Endometrial microvascular endothelial cells (primary cell): ENCODE data around the genes ARF6 and TRIM9.

GRCh38 chr14:49892793-49893185 is at the start of gene ARF6:
Gene ARF6 (plus strand): TSS chr14:49893082.
- RAMPAGE, long total RNA, result start-site peak on the plus strand at chr14:49893093-49893112, 102 and 180 reads in 2 replicates

DNA sequence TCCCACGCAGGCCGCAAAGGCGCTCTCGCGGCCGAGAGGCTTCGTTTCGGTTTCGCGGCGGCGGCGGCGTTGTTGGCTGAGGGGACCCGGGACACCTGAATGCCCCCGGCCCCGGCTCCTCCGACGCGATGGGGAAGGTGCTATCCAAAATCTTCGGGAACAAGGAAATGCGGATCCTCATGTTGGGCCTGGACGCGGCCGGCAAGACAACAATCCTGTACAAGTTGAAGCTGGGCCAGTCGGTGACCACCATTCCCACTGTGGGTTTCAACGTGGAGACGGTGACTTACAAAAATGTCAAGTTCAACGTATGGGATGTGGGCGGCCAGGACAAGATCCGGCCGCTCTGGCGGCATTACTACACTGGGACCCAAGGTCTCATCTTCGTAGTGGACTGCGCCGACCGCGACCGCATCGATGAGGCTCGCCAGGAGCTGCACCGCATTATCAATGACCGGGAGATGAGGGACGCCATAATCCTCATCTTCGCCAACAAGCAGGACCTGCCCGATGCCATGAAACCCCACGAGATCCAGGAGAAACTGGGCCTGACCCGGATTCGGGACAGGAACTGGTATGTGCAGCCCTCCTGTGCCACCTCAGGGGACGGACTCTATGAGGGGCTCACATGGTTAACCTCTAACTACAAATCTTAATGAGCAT is 858 bp downstream of the ARF6 start:
- RAMPAGE, long total RNA, result no peak

GRCh38 chr14:49971924-49972773 is 79.3 kb downstream of the ARF6 start:
- RAMPAGE, long total RNA, result no peak

GRCh38 chr14:50000086-50000855 is 107.4 kb downstream of the ARF6 start:
- RAMPAGE, long total RNA, result no peak

- RAMPAGE, long total RNA, result no peak
Measured at GRCh38 chr14:50038441-50039507, 77.6 kb downstream of the VCPKMT start.

GRCh38 chr14:50040361-50040964 is 75.9 kb downstream of the VCPKMT start:
- RAMPAGE, long total RNA, result no peak

- RAMPAGE, long total RNA, result no peak
Measured at GRCh38 chr14:50060526-50061386, 55.6 kb downstream of the VCPKMT start.

DNA sequence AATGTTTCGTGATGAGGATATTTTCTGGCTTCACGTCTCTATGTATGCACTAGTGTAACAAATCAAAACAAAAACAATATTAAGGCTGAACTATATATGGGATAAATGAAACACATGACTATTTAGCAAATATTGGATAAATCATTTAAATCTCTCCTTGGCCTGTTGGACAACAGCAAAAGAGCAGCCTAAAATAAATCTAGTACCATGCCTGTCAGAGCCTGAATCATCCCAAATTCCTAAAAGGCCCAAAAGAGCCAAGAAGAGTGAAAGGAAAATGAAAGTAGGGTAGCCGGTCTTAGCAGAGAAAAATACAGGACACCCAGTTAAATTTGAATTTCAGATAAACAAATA is 30.0 kb downstream of the DMAC2L start:
- RAMPAGE, long total RNA, result no peak

DNA sequence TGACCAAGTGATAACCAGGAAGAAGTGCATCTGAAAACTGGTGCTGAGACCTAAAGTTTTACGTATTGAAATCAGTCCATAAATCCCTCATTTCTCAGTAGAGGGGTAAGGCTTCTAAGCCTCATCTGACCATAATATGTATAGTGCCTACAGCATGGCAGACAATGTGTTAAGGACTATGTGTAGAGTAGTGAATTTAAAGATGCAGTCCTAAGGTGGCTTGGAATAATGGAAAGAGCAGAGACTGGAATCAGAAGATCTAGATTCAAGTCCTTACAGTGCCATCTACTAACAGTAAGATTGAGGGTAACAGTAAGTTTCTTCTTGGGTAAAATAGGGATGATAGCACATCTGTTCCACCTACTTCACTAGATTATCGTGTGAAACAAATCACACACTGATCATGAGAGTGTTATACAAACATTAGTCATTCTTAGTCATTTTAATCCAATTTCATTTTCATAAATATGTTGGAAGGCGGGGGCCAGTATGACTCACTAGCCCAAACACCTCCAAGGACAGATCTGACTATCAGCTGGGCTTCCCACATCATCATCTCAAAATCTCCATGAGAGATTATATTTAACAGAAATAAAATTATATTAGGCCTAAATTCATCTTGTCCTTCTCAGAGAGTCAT is 11.1 kb downstream of the MAP4K5 start:
- RAMPAGE, long total RNA, result no peak

DNA sequence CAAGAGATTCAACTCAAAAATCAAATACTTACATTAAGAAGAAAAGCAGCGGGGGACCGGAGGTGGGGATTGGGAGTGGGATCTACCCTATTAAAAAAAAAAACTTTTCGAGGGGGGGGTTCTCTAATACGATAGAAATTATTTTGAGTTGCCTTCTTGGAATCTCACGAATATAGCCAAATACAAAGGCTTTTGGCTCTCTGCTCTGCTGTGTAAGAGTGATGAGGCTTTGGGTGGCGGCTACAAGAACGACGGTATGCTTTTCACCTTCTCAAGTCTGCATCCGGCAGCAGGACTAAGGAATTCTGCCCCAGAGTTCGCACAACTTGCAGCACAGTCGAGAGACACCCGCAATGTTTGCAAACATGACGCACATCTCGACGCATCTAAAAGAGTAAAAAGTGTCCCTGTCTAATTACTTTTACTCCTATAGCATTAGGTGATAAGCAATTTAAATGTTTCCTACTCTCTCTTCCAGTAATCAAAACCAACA is 945 bp downstream of the SAV1 start:
- RAMPAGE, long total RNA, result no peak

DNA sequence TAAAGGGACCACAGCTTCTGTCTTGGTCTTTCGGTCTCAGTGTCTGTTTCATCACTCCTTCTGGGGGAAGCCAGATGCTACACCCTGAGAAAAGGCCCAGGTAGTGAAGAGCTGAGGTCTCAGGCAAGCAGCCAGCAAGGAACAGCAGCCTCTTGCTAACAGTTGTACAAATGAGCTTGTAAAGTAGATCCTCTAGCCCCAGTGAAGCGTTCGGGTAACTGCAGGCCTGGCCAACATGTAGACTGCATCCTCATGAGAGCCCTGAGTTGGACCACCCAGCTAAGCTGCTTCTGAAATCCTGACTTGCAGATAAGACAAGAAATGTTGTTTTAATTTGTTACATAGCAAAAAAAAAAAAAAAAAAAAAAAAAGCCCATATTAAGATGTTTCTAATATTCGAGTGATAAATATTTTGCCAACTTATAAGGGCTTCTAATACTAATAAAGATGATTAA is 69.1 kb upstream of the SAV1 start:
- RAMPAGE, long total RNA, result no peak

GRCh38 chr14:50754189-50755085 is 76.5 kb downstream of the NIN start:
- RAMPAGE, long total RNA, result no peak

DNA sequence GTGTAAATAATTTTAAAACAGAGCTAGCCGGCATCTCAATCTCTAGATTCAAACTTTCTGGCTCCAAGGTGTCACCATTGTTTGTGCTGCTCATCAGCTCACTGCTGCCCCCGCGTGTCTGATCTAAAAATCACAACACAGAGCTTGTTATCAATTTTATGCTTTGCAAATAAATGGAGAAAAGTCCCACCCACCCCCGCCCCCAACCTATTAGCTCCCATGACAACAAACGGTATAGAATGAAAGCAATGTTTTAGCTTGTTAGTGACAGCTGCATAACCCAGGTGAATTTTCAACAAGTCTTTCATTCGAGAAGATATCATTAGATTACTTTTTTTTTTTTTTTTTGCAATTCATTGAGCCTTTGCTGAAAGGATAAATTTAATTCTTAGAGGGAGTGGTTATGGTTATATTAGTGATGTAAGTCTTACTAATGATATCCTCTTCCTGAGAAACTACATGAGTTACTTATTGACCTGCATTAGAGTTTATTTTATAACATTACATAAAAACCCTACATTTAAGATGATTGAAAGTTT is 11.2 kb upstream of the ABHD12B start:
- RAMPAGE, long total RNA, result no peak

DNA sequence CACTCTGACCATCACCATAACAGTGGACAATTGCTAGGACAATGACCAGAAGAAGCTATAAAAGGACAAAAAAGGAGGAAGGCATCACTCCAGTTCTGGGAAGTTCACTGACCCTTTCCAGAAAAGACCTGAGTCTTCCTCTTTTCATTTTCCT is 23.6 kb upstream of the PYGL start:
- RAMPAGE, long total RNA, result no peak

GRCh38 chr14:51095014-51095848 is at the start of gene TRIM9:
Gene TRIM9 (minus strand): TSS chr14:51095105.
- RAMPAGE, long total RNA, result no peak

DNA sequence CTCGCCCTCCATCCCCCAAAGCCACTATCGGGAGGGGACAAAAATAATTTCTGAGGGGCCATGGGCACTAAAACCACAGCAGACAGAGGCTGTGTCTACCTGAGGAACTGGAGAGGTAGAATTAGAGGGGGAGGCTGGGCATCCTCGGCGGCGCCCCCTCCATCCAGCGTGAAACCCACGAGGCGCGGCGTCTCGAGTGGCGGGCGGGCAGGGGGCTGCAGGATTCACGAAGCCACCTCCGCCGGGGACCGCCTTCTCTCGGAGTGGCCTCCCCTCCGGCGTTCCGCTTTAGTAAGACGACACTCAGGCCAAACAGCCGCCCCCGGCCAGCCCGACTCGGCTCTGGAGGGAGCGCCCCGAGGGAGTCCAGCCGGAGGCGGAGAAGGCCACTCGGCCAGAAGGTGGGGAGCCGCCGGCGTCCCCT is 585 bp upstream of the FRMD6 start:
- RAMPAGE, long total RNA, result no peak

GRCh38 chr14:51881157-51881717 is 20.8 kb downstream of the GNG2 start:
- RAMPAGE, long total RNA, result no peak

GRCh38 chr14:51922365-51923597 is 62.4 kb downstream of the GNG2 start:
- RAMPAGE, long total RNA, result no peak

GRCh38 chr14:52010231-52010666 is 20.9 kb downstream of the RTRAF start:
- RAMPAGE, long total RNA, result no peak

DNA sequence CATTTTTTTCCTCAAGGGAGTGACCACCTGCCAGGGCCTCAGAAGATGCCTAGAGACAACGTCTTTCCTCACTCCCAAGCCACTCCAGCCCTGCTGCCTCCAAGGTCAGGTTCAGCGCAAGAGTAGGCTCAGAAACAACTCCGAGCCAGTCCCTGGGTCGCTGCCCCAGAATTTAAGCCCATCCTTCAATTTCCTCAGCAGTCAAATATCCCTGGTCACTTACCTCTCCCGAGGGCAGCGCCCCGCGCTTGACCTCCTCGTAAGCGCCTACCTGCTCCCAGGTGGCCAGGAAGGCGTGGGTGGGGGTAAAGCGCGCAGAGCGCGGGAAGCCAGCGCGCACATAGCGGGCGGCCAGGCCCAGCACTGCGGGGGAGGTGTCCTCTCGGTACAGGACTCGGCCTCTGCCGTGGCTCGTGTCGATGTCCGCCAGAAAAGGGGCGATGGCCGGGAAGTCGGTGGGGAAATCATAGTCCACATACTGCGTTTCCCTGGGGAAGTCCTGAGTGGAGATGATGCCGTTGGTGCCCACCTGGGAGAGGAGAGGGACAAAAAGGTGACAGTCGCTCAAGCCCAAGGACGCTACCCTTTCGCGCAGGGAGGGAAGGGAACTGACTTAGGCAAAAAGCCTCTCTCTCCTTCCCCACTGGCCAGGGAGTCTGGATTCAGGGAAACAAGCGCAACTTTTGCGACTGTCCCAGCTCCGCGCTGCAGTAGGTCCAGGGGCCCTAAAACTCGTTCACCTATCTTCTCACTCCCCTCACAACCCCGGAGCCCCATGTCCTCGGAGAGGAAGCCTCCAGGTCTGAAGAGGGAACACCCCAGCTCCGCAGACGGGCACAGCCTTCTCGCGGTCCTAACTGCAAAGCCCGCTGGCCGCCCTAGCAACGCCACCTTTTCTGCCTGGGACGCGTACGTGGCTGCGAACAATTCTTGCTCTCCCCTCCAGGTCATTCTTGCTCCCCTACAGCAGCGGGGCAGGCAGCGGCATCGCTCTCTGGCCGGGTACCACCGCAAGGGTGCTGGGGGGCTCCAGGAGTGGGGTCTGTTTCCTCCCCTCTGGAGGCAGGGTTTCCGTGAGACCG is 883 bp downstream of the NID2 start:
- RAMPAGE, long total RNA, result no peak